ENCODE data around the genes NFILZ, ZNF561, OLFM2, RDH8 and KEAP1.

GRCh38 chr19:8527285-8527826 is 13.4 kb upstream of the ZNF414 start:
- PRO-cap: no peak

GRCh38 chr19:8575335-8576168 is 1.7 kb downstream of the MYO1F start:
- PRO-cap: bidirectional peak, plus-strand start at chr19:8575798, minus-strand start at chr19:8575774

GRCh38 chr19:8630269-8630814 is at the start of gene NFILZ:
Gene NFILZ, plus strand, starts transcription at chr19:8630633.
- PRO-cap: no peak

DNA sequence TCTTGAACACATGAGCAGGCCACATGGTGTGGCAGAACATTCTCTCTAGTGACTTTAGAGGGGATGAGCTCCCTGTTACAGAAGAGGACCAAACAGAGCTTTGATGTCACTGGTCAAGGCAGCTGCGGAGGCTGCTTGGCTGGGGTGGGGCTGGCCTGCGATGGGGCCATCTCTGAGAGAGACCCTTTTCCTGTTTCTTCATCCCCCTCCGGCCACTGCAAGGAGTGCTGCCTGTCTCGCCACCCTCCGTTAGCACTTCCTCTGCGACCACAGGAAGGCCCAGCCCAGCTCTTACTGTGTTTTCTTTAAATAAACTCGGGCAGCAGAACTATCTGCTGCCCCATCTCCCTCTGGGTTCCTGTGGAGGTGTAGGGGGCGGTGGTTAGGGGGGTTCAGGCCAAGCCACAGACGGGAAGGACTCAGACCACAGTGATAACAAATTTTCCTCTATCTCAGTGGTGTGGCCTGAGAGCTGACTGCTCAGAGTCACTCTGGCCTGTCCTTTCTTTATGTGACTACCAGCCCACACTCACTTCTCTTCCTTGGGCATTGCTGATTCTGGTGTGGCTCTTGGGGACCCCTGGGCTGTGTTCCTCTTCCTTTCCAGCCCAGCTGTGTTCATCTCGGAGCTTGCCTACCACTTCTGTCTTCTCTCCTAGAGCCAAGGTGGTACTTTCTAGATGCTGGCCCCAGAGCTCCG is 27.4 kb downstream of the ACTL9 start:
- PRO-cap: no peak

GRCh38 chr19:9155922-9156921 is 16.0 kb downstream of the ZNF317 start:
- PRO-cap: no peak

- PRO-cap: no peak
Observed at GRCh38 chr19:9411369-9411750, 24.0 kb downstream of the ZNF266 start.

DNA sequence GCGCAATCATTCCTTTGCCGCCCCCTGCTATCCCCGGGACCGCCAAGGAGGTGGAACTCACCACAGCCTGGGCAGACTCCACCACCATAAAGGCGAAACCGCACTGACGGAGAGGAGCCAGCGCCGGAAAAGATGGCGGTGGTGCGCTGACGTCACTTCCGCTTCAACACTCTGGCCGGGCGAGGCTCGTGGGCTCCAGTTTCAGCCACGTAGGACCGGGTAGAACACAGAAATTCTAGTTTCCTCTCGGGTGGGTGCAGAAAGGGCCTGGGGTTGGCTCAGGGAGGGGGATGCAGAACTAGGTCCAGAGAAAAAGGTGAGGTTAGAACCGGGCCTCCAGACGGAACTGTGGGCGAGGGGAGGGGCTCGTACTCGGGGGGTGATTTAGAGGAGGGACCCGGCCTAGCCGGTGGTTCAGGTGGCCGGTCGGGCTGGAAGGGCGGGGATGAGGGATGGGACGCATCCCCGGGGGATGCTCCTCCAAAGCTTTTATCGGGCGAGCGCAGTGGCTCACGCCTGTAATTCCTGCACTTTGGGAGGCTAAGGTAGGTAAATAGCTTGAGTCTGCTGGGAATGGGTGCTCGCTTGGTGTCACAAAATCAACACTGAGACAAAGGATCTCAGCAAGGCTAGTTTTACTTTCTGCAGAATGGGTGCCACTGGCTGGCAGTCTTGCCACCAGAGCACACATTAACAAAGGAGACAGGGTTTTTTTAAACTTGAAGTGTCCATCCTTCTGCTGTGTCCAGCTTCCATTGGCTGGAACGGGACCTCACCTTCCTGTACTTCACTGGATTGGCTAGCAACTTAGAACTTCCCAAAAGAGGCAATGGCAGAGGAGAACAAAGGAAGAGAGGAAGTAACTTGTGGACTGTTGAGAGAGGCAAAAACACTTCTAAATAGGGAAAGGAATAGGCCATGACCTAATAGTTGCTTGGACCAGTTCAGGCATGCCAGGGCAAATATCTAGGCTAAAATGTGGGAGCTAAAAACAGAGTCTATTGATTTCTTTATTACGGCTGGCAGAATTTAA is at the start of gene ZNF561:
Gene ZNF561, minus strand, starts transcription at position 132 of the 1,033 bp plus-strand sequence.
- PRO-cap: bidirectional peak, plus-strand start at position 198 of the sequence, minus-strand start at position 108 of the sequence

- PRO-cap: no peak
Observed at GRCh38 chr19:9672672-9673607, 2.0 kb downstream of the ZNF562 start.

GRCh38 chr19:9836128-9836327 is 910 bp downstream of the PIN1 start:
- PRO-cap: no peak

DNA sequence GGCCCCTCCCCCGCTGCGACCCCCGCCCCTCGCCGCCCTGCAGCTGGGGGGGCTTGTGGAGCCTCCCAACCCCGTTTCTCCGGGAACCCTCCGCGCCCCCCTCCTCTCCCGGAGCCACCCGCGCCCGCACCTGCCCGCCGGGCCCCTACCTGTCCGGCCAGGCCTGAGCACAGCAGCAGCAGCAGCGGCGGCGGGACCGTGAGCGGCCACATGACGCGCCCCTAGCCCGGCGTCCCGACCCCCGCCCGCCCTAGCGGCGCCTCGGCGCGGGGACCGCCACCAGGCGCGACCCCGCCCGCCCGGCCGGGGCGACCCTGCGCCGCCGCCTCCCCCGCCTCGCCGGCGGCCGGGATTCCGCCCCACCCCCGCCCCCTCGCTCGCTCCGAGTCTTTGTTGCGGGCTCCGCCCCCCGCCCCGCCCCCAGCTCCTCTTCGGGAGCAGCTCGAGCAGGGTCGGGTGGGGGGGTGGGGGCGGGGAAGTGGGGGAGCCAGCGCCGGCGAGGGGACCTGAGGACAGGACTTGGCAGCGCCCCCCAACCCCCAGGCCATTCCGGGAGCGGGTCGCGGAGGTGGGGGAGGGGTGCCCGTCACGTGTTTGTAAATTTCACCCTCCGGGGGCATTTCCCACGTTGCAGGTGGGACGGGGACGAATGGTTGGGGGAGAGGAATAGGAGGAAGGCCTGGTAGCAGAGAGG is at the start of gene OLFM2:
Gene OLFM2, minus strand, starts transcription at position 361 of the 694 bp plus-strand sequence.
- PRO-cap: no peak

DNA sequence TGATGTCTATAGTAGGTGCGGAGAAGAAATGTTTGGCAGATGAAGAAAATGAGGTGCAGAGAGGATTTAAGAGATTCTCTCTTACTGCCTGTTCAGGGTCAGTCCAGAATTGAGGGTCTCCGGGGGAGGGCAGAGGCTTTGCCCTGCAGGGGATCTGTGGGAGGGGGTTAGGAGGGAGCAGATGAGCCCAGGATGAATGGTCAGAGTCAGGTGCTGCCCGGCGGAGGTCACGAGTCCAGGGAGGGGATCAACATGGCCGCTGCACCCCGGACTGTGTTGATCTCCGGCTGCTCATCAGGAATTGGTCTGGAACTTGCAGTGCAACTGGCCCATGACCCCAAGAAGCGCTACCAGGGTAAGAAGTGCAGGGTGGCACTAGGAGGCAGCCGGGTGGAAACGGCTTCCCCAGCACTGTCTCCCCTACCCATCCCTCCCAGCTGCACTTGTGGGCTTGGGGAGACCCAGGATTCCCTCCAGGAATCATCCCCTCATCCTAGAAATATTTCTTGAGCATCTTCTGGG is at the start of gene RDH8:
Gene RDH8, plus strand, starts transcription at position 238 of the 522 bp plus-strand sequence.
- PRO-cap: no peak

GRCh38 chr19:10105507-10105819 is 699 bp upstream of the PPAN start:
- PRO-cap: no peak

- PRO-cap: no peak
Observed at GRCh38 chr19:10260008-10260481, 8.0 kb downstream of the MRPL4 start.

DNA sequence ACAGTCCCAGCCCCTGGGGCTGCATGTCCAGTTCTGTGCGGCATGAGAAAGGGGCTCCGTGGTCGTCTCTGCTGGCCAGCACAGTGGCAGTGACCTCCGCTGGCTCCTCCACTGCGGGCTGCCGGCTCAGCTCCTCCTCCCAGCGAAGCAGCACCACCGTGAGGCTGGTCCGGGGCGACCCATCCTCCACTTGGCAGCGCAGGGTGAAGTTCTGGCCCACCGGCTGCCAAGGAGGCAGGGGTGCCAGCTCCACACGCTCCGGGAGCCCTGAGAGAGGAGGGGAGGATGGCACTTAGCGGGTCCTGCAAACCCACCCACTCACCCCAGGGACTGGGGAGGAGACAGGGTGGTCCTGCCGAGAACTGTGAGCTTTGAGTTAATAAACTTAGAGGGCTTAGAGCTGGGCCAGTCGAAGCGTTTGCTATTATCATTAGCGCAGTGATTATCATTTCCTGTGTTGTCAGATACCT is 2.4 kb upstream of the RAVER1 start:
- PRO-cap: no peak

GRCh38 chr19:10408625-10409255 is 5.4 kb upstream of the CDC37 start:
- PRO-cap: bidirectional peak, plus-strand start at chr19:10409069, minus-strand start at chr19:10408896

DNA sequence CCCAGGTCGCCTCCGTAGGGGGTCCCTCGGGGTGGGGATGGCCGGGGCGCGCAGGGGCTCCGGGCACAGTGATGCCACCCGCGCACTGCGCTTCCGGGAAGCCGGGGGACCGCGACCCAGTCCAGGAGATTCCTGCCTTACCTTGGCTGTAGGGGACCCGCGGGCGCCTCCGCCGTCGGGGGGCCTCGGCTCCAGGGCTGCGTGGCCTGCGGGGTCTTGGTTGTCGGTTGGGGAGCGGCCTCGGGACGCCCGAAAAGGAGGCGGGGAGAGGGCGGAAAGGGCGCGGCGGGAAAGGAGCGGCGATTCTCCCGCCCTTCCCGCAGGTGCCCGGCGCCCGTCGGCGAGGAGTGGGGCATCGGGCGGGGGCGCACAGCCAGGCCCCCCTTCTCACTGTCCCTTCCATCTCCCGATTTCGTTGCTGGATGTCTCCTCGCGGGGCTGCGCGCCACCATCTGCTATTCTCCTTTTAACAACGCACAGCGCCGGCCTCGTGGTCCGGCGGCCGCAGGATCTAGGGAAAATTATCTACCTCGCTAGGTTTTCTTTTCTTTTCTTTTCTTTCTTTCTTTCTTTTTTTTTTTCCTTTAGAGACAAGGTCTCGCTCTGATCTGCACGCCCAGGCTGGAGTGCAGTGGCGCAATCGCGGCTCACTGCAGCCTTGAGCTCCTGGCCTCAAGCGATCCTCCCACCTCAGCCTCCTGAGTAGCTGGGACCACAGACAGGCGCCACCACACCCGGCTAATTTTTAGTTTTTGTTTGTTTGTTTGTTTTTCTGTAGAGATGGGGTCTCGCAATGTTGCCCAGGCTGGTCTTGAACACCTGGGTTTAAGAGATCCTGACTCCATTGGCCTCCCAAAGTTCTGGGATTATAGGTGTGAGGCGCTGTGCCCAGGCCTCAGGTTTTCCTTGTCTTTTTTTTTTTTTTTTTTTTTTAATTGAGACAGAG is at the start of gene KEAP1:
Gene KEAP1, minus strand, starts transcription at position 257 of the 946 bp plus-strand sequence.
- PRO-cap: no peak

DNA sequence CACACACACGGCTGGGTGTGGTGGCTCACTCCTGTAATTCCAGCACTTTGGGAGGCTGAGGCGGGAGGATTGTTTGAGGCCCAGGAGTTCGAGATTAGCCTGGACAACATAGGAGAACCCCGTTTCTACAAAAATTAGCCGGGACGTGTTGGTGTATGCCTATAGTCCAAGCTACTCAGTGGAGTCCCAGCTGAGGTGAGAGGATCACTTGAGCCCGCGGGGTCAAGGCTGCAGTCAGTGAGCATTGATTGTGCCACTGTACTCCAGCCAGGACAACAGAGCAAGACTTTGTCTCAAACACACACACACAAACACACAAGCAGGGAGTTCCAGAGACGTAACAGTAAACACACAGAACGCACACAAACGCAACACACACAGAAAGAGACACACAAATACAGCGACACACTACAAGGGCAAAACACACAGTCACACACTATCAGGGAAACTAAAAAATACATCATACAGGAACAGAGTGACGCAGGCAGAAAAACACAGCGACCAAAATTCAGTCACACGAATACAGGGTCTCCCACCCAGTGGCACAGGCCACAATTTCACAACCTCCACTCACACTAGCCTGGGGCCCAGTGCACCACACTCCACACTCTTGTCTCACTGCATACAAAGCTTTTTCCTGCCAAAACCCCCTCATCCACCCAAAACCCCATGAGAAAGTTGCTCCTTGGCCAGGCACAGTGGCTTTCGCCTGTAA is 1.5 kb downstream of the S1PR5 start:
- PRO-cap: bidirectional peak, plus-strand start at position 573 of the sequence, minus-strand start at position 438 of the sequence

DNA sequence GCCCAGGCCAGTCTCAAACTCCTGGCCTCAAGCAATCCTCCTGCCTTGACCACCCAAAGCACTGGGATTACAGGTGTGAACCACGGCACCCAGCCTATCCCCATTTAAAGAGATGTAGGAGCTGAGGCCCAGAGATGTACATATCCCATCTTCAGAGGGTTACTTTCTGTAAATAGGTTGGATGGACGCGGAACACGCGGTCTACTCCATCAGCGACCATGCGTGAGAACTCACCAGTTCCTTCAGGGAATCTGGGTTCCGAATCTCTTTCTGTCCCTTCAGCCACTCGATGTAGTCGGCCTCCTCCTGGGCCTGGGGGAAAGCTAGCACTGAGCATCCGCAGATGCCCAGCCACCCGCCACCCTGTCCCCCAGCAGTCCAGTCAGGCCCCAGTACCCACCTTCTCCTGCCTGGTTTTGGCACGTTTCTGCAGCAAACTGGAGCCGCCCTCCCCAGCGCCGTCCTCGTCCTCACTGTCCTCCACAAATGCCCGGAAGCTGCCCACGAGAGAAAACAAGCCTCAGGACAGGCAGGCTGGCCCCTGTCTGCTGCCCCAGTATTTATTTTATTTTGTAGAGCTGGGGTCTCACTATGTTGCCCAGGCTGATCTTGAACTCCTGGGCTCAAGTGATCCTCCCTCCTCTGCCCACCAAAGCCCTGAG is 4.9 kb downstream of the KRI1 start:
- PRO-cap: no peak

DNA sequence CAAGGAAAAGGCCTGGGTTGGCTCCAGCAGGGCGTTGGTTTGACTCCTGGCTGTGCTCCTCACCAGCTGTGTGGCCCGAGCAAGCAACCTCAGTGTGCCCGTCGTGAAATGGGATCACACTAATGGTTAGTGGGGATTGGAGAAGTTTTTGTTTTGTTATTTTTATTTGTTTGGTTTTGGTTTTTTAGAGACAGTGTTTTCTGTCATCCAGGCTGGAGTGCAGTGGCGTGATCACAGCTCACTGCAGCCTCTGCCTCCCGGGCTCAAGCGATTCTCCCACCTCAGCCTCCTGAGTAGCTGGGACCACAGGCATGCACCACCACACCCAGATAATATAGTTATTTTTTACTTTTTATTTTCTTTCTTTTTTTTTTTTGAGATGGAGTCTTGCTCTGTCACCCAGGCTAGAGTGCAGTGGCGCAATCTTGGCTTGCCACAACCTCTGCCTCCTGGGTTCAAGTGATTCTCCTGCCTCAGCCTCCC is 12.4 kb upstream of the SLC44A2 start:
- PRO-cap: no peak

DNA sequence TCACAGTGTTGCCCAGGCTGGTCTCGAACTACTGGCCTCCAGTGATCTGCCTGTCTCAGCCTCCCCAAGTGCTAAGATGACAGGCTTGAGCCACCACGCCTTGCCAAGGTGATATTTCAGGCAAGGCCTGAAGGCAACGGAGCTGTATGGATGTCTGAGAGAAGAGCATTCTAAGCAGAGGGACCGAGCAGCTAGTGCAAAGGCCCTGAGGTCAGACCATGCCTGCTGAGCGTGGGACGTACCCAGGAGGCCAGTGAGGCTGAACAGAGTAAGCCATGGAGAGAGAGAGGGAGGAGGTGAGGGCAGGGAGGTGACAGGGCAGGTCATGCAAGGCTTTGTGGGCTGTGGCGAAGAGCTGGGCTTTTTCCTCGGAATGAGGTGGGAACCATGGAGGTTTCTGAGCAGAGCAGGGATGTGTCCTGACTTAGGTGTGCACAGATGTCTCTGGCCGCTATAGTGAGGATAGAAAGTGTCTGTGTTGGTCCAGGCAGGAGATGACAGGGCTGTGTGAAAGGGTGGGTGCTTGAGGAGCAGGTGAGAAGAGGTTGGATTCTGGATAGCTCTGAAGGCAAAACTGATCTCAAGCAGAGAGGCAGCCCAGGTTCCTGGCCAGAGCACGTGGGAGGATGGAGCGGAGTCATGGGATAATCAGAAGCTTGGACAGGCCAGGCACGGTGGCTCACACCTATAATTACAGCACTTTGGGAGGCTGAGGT is 3.2 kb upstream of the SLC44A2 start:
- PRO-cap: no peak